Urinary bladder (tissue), 3 donors: ENCODE measurements around the genes KCNIP3, NEURL3, ARID5A and ANKRD23.

DNA sequence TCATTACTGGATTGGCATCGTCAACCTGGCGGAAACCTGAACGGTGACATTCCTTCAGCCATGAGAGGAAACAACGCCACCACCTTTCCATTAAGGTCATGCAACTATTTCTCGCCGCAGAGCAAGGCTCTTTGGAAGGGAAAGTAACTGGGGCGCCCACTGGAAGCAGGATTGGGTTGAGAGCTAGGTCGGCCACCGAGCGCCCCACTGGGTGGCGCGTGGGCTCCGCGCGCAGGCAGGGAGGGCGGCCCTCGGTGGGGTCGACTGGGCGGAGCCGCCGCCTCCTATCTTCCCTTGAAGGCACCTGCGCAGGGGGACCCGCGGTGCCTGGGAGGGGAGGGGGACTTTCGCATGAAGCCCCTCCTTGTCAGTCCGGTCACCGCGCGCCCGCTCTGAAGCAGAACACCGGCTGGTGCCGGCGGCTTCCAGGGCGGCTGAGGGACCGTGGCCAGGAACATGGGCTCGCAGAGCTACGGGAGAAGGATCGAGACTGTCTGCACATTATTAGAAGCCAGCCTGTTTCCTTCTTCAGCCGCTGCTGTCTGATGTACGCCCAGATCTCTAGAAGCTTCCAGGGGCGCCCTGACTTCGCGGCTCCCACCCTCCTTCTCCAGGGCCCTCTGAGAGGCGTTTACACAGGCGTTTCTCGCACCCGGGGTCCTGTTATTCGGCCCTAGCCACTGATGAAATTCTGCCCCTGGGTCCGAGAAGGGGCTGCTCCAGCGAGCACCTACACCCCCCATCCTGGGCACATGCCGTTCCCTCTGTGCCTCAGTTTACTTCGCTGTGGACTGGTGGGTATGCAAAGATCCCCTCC is 27.3 kb upstream of the MAL start:
- PRO-cap = no peak
- RAMPAGE, long total RNA = no peak

DNA sequence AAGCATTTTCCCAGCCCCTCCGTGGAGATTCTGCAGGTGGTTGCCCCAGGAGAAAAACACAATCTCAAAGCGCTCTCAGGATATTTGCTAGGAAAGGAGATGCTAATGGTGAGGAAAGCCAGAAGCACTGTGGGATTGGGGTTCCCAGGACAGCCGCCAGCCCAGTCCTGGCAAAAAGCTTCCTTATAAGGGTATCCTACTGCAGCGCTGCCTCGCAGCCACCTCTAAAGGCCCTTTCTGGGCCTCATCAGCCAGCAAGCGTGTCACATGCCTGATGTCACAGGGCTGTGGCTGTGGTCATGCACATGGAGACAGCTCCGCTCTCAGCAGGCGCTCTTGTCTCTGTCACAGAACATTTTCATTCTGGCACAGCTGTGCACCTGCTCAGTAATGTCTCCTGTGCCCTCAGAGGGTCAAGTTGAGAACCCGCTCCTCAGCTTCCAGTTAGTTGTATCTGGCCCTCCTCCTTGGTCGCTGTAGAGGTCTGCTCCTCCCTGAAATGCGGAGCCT is 17.7 kb upstream of the MAL start:
- PRO-cap = no peak
- RAMPAGE, long total RNA = no peak

- PRO-cap = no peak
- RAMPAGE, long total RNA = no peak
These were observed 6.1 kb downstream of the MAL start for GRCh38 chr2:95031573-95031983.

- PRO-cap = no peak
- RAMPAGE, long total RNA = no peak
These were observed at the start of gene KCNIP3 for GRCh38 chr2:95296675-95297616. TSS of gene KCNIP3 (plus strand) at chr2:95297347.

DNA sequence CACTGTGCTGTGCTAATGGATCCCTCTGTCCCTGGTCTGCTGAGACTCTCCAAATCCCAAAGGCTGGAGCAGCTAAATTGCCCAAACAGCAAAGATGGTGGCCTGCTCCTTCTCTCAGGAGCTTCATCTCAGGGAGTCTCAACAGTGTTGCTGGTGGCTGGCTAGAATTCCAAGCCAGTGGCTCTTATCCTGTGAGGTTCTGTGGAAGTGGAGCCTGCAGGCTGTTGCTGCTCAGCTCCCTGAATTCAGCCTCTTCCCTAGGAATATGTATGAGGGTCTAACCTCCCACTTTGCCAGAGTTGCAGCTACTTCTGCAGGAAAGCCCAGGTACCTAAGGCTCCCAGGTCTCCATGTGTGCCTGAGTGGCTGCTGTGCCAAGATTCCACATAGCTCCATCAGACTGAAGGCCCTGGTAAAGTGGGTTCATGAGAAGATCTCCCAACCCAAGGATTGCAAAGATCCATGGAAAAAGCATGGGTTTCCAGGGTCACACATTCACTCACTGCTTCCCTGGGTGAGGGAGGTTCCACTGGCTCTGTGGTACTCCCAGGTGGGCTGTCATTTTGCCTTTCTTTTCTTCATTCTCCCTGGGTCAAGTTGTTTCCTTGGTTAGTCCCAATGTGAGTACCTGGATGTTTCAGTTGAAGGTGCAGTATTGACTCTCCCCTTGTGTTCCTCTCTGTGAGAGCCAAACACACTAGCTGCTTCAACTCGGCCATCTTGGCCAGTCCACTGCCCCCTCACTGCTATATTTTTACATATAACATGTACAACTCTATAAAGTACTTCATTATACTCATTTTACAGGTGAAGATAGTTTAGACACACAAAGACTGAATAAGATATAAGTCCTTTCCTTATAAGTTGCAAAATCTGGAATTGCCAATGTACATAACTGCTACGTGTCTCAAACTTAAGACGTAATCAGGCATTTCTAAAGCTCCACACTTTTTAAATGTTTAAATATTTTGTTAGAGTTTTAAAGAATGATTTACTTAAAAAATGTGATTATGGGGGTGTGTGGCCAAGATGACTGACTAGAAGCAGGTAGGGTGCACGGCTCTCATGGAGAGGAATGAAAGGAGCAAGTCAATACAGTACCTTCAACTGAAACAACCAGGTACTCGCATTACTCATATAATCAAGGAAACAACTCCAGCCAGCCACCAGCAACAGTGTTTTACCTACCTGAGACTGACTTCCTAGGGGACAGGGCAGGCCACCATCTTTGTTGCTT is 161.2 kb downstream of the ANKRD36C start:
- PRO-cap = no peak
- RAMPAGE, long total RNA = no peak

DNA sequence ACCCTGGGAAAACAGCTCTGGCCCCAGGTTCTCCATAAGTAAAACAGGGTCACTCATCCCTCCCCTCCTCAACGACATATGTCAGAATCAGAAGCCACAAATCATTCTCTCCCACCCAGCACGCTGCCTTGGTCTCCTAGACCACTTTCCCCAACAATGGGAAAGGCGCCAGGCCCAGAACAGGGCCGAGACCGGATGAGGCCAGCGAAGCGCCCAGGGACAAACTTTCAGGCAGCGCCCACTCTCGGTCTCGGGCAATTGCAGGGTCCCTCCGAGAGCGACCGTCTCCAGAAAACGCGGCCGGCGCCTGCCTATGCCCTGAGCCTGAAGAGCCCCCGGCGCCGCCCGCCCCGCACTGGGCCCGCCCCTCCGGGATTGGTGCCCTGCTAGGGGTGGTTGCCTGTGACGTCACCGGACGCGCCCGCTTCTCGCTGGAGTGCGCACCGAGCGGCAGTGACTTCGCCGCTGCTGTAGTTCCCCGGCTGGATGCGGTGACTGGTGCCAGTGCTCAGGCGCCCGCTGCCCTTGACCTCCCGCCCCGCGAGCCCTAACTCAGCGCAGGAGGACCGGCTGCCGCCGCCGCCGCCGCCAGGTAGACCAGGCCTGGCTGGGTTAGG is 18.6 kb upstream of the ANKRD36C start:
- PRO-cap = bidirectional peak, plus-strand start at position 434 of the sequence, minus-strand start at position 326 of the sequence
- RAMPAGE, long total RNA = no peak

DNA sequence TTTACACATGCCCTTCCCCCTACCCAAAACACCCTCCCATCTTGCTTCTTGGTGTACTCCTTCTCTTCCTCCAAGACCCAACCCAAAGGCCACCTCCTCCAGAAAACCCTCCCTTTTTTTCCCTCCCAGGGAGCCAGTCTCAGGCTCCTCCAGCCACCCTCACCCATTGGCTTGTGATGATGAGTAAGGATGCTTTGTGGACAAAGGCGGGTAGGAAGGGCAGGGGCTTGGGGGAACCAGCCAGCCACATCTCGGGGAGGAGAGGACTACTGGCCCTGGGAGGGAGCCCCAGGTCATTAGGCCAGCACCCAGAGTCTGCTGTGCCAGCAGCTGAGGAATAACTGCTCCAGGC is 3.9 kb downstream of the ADRA2B start:
- PRO-cap = no peak
- RAMPAGE, long total RNA = no peak

- PRO-cap = no peak
- RAMPAGE, long total RNA = no peak
These were observed 16.5 kb upstream of the DUSP2 start for GRCh38 chr2:96161753-96162225.

DNA sequence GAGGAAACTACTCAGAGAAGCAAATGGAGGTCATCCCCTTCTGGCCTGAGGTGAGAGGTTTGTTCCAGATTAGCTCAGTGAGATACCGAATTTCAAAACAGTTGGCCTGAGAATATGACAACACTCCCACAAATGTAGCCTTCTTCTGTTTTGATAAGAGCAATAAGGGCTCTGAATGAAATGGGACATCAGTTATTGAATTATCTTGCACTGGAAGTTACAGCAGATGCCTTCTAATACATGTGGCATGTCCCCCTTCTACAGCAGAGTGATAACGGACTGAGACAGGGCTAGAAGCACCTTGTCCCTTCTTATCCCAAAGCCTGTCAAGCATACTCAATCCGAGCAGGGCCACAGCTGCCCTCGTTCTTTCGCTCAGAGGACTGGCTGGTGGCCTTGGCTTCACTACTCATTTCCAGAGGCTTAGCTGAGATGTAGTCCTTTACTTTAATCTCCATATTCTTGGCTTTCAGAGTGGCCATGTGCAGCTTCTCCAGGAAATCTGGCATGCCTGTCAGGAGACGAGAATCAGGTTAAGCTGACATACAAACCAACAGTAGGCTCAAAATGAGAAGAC is 22.1 kb downstream of the STARD7 start:
- PRO-cap = no peak
- RAMPAGE, long total RNA = no peak

DNA sequence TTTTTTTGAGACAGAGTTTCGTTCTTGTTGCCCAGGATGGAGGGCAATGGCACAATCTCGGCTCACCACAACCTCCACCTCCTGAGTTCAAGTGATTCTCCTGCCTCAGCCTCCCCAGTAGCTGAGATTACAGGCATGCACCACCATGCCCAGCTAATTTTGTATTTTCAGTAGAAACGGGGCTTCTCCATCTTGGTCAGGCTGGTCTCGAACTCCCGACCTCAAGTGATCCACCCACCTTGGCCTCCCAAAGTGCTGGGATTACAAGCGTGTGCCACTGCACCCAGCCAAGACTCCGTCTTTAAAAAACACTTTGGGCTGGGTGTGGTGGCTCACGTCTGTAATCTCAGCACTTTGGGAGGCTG is 20.4 kb downstream of the STARD7 start:
- PRO-cap = no peak
- RAMPAGE, long total RNA = no peak

GRCh38 chr2:96205839-96206481 is 2.7 kb downstream of the STARD7 start:
- PRO-cap = no peak
- RAMPAGE, long total RNA = no peak

DNA sequence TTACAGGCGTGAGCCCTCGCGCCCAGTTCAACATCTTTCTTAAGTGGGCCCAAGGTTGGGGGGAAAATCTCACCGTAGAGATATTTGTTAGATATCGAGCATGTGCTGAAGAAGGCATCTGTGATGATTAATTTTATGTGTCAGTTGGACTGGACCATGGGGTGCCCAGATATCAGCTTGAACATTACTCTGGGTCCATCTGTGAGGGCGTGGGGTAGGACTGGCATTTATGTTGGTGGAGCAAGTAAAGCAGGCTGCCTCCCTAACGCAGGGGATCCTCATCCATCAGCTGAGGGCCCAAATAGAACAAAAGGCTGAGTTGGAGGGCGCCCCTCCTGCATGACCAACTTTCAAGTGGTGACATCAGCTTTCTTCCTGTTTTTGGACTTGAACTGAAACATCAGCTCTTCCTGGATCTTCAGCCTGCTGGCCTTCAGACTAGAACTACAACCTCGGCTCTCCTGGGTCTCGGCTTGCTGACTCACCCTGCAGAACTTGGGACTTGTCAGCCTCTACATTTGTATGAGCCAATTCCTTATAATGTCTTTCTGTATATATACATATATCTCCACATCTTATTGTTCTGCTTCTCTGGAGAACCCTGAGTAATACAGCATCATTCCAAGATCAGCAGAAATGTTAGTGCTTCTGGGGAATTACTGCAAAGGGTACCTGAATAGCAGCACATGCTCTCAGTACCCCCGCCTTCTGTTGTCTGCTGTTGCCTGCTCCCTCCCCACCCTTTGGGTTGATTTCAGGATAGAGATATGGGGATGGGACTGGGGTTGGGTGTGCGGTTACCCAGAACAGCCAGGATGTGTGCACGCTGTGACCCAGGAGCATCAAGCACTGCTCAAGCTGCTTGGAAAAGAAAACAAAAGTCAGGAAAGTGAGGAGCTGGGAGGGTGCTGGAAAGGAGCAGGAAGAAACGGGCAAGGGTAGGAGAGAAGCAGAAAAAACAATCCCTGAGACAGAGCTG is 20.0 kb downstream of the TMEM127 start:
- PRO-cap = no peak
- RAMPAGE, long total RNA = no peak

- PRO-cap = no peak
- RAMPAGE, long total RNA = no peak
These were observed 24.3 kb downstream of the NCAPH start for GRCh38 chr2:96359826-96360399.

DNA sequence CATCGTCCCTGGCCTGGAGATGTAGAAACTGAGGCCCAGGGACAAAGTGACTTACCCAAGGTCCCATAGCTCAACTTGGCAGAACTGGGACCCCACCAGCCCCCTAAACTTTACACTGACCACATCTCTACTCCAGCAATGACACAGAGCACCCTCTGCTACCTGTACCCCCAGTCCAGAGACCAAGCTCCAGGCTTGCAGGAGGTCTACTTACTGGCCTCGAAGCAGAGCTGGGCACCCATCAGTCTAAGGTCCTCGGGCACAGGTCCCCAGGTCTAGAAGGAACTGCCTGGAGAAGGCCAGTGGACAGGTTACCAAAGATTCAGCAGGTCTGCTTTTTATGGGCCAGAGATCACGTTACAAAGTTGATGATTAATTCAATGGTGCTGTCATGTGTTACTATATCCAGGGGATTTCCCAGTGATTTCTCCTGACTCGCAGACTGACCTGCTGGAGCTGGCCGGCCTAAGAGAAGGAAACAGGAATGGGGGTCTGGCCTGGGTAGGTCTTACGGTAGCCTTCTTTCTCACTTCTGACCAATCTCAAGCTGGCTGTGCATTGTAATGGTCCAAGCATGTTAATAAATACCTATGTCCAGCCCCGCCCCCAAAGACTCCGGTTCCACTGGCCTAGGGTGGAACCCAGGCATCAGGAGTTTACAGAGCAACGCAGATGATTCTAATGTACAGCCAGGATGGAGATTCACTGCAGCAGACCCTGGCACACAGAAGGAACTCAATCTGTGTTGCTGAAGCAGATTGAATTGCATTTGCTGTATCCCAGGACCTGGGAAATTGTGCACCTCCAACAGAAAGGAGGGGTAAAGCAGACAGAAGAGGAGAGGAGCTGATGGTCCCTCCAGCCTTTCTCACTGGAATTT is at the start of gene NEURL3:
TSS of gene NEURL3 (minus strand) at position 313 of the 880 bp plus-strand sequence.
- PRO-cap = no peak
- RAMPAGE, long total RNA = no peak

- PRO-cap = bidirectional peak, plus-strand start at chr2:96536752, minus-strand start at chr2:96536610
- RAMPAGE, long total RNA = no peak
These were observed at the start of gene ARID5A for GRCh38 chr2:96536388-96537005. TSS of gene ARID5A (plus strand) at chr2:96536752.

DNA sequence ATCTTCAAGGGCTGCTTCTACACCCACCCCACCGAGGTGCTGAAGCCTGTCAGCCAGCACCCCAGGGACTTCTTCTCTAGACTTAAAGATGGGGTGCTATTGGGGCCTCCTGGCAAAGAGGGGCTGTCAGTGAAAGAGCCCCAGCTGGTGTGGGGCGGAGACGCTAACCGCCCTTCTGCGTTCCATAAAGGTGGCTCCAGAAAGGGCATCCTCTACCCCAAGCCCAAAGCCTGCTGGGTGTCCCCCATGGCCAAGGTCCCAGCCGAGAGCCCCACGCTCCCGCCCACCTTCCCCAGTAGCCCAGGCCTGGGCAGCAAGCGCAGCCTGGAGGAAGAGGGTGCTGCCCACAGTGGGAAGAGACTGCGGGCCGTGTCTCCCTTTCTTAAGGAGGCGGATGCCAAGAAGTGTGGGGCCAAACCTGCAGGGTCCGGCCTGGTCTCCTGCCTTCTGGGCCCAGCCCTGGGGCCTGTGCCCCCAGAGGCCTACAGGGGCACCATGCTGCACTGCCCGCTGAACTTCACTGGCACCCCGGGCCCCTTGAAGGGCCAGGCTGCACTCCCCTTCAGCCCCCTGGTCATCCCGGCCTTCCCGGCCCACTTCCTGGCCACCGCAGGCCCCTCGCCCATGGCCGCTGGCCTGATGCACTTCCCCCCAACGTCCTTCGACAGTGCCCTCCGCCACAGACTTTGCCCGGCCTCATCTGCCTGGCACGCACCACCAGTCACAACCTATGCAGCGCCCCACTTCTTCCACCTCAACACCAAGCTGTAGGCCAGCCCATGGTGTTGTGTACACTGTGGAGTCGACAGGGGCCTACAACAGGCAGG is 15.2 kb downstream of the ARID5A start:
- PRO-cap = no peak
- RAMPAGE, long total RNA = no peak

- PRO-cap = no peak
- RAMPAGE, long total RNA = no peak
These were observed 14.5 kb downstream of the KANSL3 start for GRCh38 chr2:96623474-96624130.

- PRO-cap = no peak
- RAMPAGE, long total RNA = no peak
These were observed 26.2 kb downstream of the CNNM4 start for GRCh38 chr2:96786925-96787280.

DNA sequence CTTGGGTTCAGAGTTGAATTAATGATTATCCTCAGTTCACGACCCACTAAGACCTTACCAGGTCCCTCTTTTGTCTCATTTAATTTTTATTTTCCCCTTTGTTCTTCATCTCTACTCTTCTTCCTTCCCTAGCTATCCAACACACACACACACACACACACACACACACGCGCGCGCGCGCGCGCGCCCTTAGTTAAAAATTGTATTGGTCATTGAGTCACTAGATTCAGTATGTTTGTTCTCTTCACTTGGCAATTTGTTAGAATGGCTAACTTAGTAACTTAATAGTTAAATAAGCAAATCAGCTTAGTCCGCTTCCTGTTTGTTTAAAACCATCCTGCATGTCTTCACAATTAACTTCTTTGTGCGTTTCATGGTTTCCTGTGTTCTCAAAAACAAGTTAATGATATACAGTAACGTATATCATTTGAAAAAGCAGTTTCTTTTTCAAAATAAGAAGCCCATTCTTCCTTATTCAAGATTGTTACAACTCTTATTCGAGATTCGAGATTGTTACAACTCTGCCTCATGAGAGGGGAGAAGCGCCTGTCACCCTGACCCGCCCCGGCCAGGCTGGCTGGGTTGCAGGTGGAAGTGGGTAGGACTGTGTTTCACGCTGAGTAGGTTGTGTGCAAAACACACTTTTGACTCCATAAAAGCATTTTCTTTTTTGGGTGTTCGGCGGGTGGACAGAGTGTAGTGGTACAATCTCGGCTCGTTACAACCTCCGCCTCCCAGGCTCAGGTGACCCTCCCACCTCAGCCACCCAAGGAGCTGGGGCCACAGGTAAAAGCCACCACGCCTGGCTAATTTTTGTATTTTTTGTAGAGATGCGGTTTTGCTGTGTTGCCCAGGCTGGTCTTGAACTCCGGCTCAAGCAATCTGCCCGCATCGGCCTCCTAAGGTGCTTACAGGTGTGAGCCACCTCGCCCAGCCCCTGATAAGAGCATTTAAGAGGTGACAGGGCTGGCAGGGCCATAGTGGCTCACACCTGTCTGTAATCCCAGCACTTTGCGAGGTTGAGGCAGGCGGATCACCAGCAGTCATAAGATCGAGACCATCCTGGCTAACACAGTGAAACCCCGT is 9.4 kb upstream of the CNNM3 start:
- PRO-cap = no peak
- RAMPAGE, long total RNA = no peak

DNA sequence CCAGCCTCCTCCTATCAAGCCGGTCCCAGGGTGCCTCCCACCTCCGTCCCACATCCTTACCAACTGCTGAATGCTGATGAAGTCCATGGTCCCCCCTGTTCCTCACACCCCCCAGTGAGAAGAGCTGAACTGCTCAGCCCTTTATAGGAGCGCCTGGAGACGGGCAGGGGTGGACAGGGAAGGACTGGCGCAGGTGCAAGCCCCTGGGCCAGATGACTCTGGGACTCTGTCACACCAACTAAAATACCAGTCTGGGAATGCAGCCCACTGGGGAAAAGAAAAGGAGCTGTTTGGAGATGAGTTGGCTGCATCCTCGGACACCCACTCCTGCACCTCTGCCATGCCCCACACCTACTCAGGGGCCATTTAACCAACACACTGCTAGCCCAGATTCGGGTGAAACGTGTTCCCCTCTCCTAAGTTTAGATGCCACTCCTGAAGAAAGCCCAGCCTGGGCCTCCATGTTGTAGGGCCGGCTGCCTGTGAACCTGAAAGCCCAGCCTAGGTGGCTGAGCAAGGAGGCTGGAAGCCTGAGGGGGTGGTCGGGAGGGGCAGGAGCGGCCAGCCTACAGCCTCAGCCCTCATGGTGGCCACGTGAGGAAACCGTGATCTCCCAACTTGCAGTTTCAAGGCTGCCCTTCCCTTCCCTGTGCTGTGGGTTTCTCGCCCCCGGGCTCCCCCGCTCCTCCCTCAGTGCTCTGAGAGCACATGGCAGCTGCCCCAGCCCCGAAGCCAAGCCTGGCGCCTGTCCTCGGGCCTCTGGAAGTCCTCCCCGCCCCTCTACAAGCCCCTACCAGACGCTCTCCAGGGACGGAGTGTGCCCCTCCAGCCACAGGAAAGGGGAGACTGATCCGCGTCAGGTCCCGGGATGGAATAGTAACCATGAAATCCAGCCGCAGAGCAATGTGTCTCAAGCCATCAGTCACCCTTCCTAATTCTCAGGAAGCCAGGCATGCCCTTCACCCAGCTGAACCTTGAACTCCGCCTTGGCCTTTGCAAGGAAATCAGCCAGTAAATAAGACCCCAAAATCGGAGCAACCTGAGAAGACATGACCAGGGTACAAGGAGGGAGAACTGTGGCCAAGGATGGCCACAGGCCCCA is at the start of gene ANKRD23:
TSS of gene ANKRD23 (minus strand) at position 116 of the 1,102 bp plus-strand sequence.
- PRO-cap = no peak
- RAMPAGE, long total RNA = no peak